ENCODE measurements around a stretch of chr12.

DNA sequence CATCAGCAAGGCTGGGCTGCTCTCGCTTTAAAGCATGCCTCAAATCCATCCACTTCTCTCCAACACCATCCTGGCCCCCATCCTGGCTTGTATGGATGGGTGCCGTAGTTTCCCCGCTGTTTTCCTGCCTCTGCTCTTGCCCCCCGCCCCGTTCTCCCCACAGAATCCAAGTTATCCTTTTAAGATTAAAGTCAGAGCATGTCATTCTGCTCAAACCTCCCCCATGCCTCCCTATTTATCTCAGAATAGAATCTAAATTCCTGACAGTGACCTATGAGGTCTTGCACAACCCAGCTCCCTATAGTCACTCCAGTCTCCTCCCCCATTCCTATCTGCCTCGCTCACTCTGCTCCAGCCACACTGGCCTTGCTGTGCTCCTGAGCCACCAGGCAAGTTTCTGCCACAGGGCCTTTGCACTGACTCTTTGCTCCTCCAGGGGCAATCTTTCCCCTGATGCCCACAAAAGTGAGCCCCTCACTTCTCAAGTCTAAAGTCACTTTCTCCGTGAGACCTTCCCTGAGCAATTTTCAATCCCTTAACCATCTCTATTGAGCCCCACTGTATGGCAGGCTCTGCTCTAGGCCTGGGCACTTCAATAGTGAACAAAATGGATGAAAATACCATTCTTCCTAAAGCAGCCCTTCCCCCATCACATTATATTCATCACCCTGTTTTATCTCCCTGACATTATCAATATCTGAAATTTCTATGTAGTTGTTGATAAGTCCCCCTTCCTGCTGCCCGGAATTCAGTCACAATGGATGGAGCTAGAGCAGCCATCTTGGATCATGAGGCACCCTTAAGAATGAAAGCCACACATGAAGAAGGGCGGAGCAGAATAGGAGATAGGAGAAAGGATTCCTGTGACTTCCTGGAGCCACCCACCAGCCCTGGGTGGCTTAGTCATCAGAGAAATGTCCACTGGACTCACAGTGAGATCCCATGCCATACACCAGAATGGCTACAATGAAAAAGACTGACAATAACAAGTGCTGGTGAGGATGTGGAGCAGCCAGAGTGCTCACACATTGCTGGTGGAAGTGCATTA lies 34.1 kb downstream of the SCARB1 start:
- RAMPAGE, long total RNA, result no peak
- RRBS, result no CpG with 5 or more reads among the region's 9 CpGs
PRO-cap:
- standard, result no peak
- CoPRO, capped RNA only, 2 experiments, result no peak in any of the 2 experiments
- CoPRO, capped and uncapped RNA, 2 experiments, result no peak in any of the 2 experiments
- CoPRO, uncapped RNA only, 2 experiments, result no peak in any of the 2 experiments
CAGE:
- cytosol, long polyA plus RNA, result no peak
- long polyA plus RNA, result no peak
- nucleolus, long total RNA, result no peak
- nucleus, long polyA plus RNA, result no peak

- RAMPAGE, long total RNA, result no peak
- RRBS, result no CpG with 5 or more reads among the region's 26 CpGs
PRO-cap:
- standard, result bidirectional peak, plus-strand start at chr12:124869343, minus-strand start at chr12:124869213
- CoPRO, capped RNA only, 2 experiments, result peak in 1 of 2 experiments; most common plus-strand start chr12:124869337 (in 1); most common minus-strand start chr12:124869236 (in 1)
- CoPRO, capped and uncapped RNA, 2 experiments, result no peak in any of the 2 experiments
- CoPRO, uncapped RNA only, 2 experiments, result no peak in any of the 2 experiments
CAGE:
- cytosol, long polyA plus RNA, result no peak
- long polyA plus RNA, result no peak
- nucleolus, long total RNA, result no peak
- nucleus, long polyA plus RNA, result no peak
Measured at GRCh38 chr12:124868746-124869810, 5.4 kb upstream of the SCARB1 start.

DNA sequence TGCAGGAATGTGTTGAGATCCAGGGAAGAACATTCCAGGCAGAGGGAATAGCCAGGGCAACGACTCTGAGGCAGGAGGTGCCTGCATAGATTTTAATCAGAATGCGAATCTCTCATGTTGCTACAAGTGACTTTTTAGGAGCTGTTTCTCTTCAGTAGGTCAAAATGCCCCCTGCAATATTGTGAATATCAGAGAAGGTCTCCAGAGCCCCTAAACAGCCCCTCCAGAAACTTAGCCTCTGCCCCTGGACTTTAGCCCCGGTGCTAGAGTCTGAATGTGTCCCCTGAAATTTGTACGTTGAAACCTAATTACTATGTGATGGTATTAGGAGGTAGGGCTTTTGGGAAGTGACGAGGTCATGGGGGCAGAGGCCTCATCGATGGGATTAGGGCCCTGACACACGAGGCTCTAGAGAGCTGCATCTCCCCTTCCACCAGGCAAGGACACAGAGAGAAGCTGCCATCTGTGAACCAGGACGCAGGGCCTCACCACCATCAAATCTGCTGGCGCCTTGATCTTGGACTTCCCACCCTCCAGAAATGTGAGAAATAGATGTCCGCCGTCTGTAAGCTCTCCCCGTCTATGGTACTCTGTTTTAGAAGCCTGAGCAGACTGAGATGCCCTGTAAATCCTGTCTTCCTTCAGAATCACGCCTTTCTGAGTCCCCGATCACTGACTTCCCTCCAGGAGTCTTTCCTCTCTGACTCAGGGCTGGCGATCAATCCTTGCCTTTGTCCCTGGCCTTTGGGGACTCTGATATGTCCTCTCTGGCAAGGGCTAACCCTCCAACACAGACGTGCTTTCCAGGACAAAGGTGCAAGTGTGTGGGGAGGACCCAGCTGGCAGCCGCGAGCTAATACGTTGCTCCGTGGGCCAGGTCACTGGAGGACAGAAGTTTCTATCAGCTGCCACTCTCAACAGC lies 8.1 kb upstream of the SCARB1 start:
- RAMPAGE, long total RNA, result no peak
- RRBS, result no CpG with 5 or more reads among the region's 20 CpGs
PRO-cap:
- standard, result no peak
- CoPRO, capped RNA only, 2 experiments, result no peak in any of the 2 experiments
- CoPRO, capped and uncapped RNA, 2 experiments, result no peak in any of the 2 experiments
- CoPRO, uncapped RNA only, 2 experiments, result no peak in any of the 2 experiments
CAGE:
- cytosol, long polyA plus RNA, result no peak
- long polyA plus RNA, result no peak
- nucleolus, long total RNA, result no peak
- nucleus, long polyA plus RNA, result no peak

DNA sequence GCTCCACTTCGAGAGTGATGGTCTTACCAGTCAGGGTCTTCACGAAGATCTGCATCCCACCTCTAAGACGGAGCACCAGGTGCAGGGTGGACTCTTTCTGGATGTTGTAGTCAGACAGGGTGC lies 2.2 kb downstream of the UBC start:
- RAMPAGE, long total RNA, result no peak
- RRBS, result no CpG with 5 or more reads among the region's 3 CpGs
PRO-cap:
- standard, result no peak
- CoPRO, capped RNA only, 2 experiments, result no peak in any of the 2 experiments
- CoPRO, capped and uncapped RNA, 2 experiments, result no peak in any of the 2 experiments
- CoPRO, uncapped RNA only, 2 experiments, result no peak in any of the 2 experiments
CAGE:
- cytosol, long polyA plus RNA, result no peak
- long polyA plus RNA, result no peak
- nucleolus, long total RNA, result no peak
- nucleus, long polyA plus RNA, result no peak

- RAMPAGE, long total RNA, result no peak
- RRBS, result no CpG with 5 or more reads among the region's 8 CpGs
PRO-cap:
- standard, result bidirectional peak, plus-strand start at chr12:124938702, minus-strand start at chr12:124938659
- CoPRO, capped RNA only, 2 experiments, result no peak in any of the 2 experiments
- CoPRO, capped and uncapped RNA, 2 experiments, result no peak in any of the 2 experiments
- CoPRO, uncapped RNA only, 2 experiments, result no peak in any of the 2 experiments
CAGE:
- cytosol, long polyA plus RNA, result no peak
- long polyA plus RNA, result no peak
- nucleolus, long total RNA, result no peak
- nucleus, long polyA plus RNA, result no peak
Measured at GRCh38 chr12:124938399-124939047, 24.1 kb upstream of the UBC start.

- RAMPAGE, long total RNA, result no peak
- RRBS, result no CpG with 5 or more reads among the region's 12 CpGs
PRO-cap:
- standard, result no peak
- CoPRO, capped RNA only, 2 experiments, result no peak in any of the 2 experiments
- CoPRO, capped and uncapped RNA, 2 experiments, result no peak in any of the 2 experiments
- CoPRO, uncapped RNA only, 2 experiments, result no peak in any of the 2 experiments
CAGE:
- cytosol, long polyA plus RNA, result no peak
- long polyA plus RNA, result no peak
- nucleolus, long total RNA, result no peak
- nucleus, long polyA plus RNA, result no peak
Measured at GRCh38 chr12:125079670-125080408, 14.6 kb downstream of the AACS start.

- RAMPAGE, long total RNA, result no peak
- RRBS, result no CpG with 5 or more reads among the region's 13 CpGs
PRO-cap:
- standard, result no peak
- CoPRO, capped RNA only, 2 experiments, result no peak in any of the 2 experiments
- CoPRO, capped and uncapped RNA, 2 experiments, result no peak in any of the 2 experiments
- CoPRO, uncapped RNA only, 2 experiments, result no peak in any of the 2 experiments
CAGE:
- cytosol, long polyA plus RNA, result no peak
- long polyA plus RNA, result no peak
- nucleolus, long total RNA, result no peak
- nucleus, long polyA plus RNA, result no peak
Measured at GRCh38 chr12:125110585-125111313, 45.5 kb downstream of the AACS start.

DNA sequence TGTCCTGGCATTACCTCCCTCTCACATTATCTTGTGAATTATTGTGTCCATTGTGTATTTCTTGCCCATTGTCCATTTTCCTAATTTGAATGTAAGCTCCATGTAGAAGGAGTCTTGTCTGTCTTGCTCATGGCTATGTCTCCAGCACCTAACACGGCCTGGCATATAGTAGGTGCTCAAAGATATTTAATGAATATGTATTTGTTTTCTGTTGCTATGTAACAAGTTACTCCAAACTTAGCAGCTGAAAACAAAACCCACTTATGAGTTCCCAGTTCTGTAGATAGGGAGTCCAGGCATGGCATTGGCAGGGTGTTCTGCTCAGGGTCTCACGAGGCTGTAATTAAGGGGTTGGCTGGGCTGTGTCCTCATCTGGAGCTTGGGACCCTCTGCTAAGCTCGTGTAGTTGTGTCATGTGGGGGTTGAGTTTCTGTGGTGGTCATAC lies 15.0 kb upstream of the TMEM132B start:
- RAMPAGE, long total RNA, result no peak
- RRBS, result no CpG with 5 or more reads among the region's 3 CpGs
PRO-cap:
- standard, result no peak
- CoPRO, capped RNA only, 2 experiments, result no peak in any of the 2 experiments
- CoPRO, capped and uncapped RNA, 2 experiments, result no peak in any of the 2 experiments
- CoPRO, uncapped RNA only, 2 experiments, result no peak in any of the 2 experiments
CAGE:
- cytosol, long polyA plus RNA, result no peak
- long polyA plus RNA, result no peak
- nucleolus, long total RNA, result no peak
- nucleus, long polyA plus RNA, result no peak

- RAMPAGE, long total RNA, result no peak
- RRBS, result 2% methylated on average over 6 of the region's 49 CpGs
PRO-cap:
- standard, result bidirectional peak, plus-strand start at chr12:125861871, minus-strand start at chr12:125861765
- CoPRO, capped RNA only, 2 experiments, result no peak in any of the 2 experiments
- CoPRO, capped and uncapped RNA, 2 experiments, result no peak in any of the 2 experiments
- CoPRO, uncapped RNA only, 2 experiments, result no peak in any of the 2 experiments
CAGE:
- cytosol, long polyA plus RNA, result no peak
- long polyA plus RNA, result no peak
- nucleolus, long total RNA, result no peak
- nucleus, long polyA plus RNA, result no peak
Measured at GRCh38 chr12:125861514-125862203, 675.5 kb downstream of the TMEM132B start.

DNA sequence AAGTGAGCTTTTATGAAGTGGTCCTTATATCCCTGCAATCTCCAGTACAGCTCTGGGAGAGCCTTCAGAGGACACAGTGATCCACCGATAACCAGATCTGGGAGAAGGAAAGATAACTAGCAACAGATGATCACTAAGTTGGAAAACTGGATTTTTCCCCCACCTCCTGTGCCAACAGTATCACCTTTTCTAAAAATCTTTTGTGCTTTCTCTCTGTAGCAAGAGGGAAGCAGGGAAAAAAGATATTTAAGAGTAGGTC lies 1390.5 kb upstream of the TMEM132C start:
- RAMPAGE, long total RNA, result no peak
- RRBS, result no CpG with 5 or more reads among the region's 1 CpG
PRO-cap:
- standard, result unidirectional peak, minus-strand start at position 90 of the sequence
- CoPRO, capped RNA only, 2 experiments, result no peak in any of the 2 experiments
- CoPRO, capped and uncapped RNA, 2 experiments, result no peak in any of the 2 experiments
- CoPRO, uncapped RNA only, 2 experiments, result no peak in any of the 2 experiments
CAGE:
- cytosol, long polyA plus RNA, result no peak
- long polyA plus RNA, result no peak
- nucleolus, long total RNA, result no peak
- nucleus, long polyA plus RNA, result no peak

- RAMPAGE, long total RNA, result no peak
- RRBS, result no CpG with 5 or more reads among the region's 4 CpGs
PRO-cap:
- standard, result bidirectional peak, plus-strand start at chr12:127083574, minus-strand start at chr12:127083457
- CoPRO, capped RNA only, 2 experiments, result no peak in any of the 2 experiments
- CoPRO, capped and uncapped RNA, 2 experiments, result no peak in any of the 2 experiments
- CoPRO, uncapped RNA only, 2 experiments, result no peak in any of the 2 experiments
CAGE:
- cytosol, long polyA plus RNA, result no peak
- long polyA plus RNA, result no peak
- nucleolus, long total RNA, result no peak
- nucleus, long polyA plus RNA, result no peak
Measured at GRCh38 chr12:127083212-127083751, 1183.7 kb upstream of the TMEM132C start.

GRCh38 chr12:128861320-128861777 lies 8.1 kb downstream of the GLT1D1 start:
- RAMPAGE, long total RNA, result no peak
- RRBS, result no CpG with 5 or more reads among the region's 10 CpGs
PRO-cap:
- standard, result no peak
- CoPRO, capped RNA only, 2 experiments, result no peak in any of the 2 experiments
- CoPRO, capped and uncapped RNA, 2 experiments, result no peak in any of the 2 experiments
- CoPRO, uncapped RNA only, 2 experiments, result no peak in any of the 2 experiments
CAGE:
- cytosol, long polyA plus RNA, result no peak
- long polyA plus RNA, result no peak
- nucleolus, long total RNA, result no peak
- nucleus, long polyA plus RNA, result no peak

DNA sequence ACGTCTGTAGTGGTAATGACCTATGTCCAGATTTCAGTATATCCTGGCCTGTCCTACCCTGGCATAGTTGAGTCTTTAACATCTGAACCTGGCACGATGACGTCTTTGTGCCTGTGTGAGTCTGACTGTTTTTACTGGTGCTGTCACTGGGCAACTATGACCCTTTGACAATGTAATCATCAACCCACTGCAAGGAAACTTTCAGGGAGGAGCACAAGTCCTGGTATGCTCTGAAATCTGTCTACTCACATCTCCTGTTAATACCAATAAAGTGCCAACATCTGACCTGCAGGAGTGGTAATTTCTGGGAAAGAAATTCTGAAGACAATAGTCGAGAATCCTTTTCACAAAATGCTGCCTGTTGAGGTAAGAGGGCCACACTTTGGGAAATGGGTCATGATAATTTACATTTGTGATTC lies 524.3 kb downstream of the TMEM132D start:
- RAMPAGE, long total RNA, result no peak
- RRBS, result no CpG with 5 or more reads among the region's 4 CpGs
PRO-cap:
- standard, result no peak
- CoPRO, capped RNA only, 2 experiments, result no peak in any of the 2 experiments
- CoPRO, capped and uncapped RNA, 2 experiments, result no peak in any of the 2 experiments
- CoPRO, uncapped RNA only, 2 experiments, result no peak in any of the 2 experiments
CAGE:
- cytosol, long polyA plus RNA, result no peak
- long polyA plus RNA, result no peak
- nucleolus, long total RNA, result no peak
- nucleus, long polyA plus RNA, result no peak

- RAMPAGE, long total RNA, result no peak
- RRBS, result no CpG with 5 or more reads among the region's 3 CpGs
PRO-cap:
- standard, result no peak
- CoPRO, capped RNA only, 2 experiments, result no peak in any of the 2 experiments
- CoPRO, capped and uncapped RNA, 2 experiments, result no peak in any of the 2 experiments
- CoPRO, uncapped RNA only, 2 experiments, result no peak in any of the 2 experiments
CAGE:
- cytosol, long polyA plus RNA, result no peak
- long polyA plus RNA, result no peak
- nucleolus, long total RNA, result no peak
- nucleus, long polyA plus RNA, result no peak
Measured at GRCh38 chr12:129381775-129382084, 522.1 kb downstream of the TMEM132D start.

DNA sequence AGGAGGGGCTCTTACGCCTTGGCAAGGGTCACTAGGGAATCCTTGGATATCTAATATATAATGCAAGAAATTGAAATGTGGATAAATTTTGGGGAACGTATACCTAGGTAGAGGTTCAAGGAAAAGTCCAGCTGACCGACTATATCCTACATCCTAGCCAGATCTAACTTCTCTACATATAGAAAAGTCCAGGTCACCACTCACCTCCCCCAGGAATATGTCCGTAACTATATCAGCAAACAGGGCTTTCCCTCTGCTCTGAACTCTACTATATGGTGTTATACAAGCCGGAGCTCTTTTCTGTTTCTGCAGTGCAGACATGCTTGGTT lies 281.5 kb downstream of the TMEM132D start:
- RAMPAGE, long total RNA, result no peak
- RRBS, result no CpG with 5 or more reads among the region's 5 CpGs
PRO-cap:
- standard, result no peak
- CoPRO, capped RNA only, 2 experiments, result no peak in any of the 2 experiments
- CoPRO, capped and uncapped RNA, 2 experiments, result no peak in any of the 2 experiments
- CoPRO, uncapped RNA only, 2 experiments, result no peak in any of the 2 experiments
CAGE:
- cytosol, long polyA plus RNA, result no peak
- long polyA plus RNA, result no peak
- nucleolus, long total RNA, result no peak
- nucleus, long polyA plus RNA, result no peak

DNA sequence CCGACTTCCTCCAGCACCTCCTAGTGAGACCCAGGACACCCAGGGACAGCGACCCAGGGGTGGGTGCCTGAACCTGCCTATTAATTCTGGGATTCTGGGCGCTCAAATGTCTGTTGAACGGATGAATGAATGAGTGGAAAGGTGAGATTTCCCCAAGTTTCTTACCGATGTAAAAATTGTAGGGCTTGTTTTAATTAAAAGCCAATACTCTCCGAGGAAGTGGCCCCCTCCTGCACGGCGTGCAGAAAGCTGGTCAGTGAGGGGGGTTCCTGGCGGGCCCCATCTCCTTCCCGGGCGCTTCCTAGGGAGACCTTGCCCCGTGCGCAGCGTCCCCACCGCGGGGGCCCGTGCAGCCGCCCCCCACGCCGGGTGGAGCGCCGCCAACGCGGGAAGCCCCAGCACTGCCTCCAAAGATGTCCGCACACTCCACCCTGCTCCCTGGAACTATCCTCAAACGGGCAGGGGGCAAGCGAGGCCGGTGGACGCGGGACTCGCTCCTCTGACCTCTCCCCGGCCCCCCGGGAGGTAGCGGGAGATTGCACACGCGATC lies 1.7 kb upstream of the FZD10 start:
- RAMPAGE, long total RNA, result no peak
- RRBS, result 4% methylated on average over 14 of the region's 36 CpGs
PRO-cap:
- standard, result no peak
- CoPRO, capped RNA only, 2 experiments, result no peak in any of the 2 experiments
- CoPRO, capped and uncapped RNA, 2 experiments, result no peak in any of the 2 experiments
- CoPRO, uncapped RNA only, 2 experiments, result no peak in any of the 2 experiments
CAGE:
- cytosol, long polyA plus RNA, result no peak
- long polyA plus RNA, result no peak
- nucleolus, long total RNA, result no peak
- nucleus, long polyA plus RNA, result no peak

DNA sequence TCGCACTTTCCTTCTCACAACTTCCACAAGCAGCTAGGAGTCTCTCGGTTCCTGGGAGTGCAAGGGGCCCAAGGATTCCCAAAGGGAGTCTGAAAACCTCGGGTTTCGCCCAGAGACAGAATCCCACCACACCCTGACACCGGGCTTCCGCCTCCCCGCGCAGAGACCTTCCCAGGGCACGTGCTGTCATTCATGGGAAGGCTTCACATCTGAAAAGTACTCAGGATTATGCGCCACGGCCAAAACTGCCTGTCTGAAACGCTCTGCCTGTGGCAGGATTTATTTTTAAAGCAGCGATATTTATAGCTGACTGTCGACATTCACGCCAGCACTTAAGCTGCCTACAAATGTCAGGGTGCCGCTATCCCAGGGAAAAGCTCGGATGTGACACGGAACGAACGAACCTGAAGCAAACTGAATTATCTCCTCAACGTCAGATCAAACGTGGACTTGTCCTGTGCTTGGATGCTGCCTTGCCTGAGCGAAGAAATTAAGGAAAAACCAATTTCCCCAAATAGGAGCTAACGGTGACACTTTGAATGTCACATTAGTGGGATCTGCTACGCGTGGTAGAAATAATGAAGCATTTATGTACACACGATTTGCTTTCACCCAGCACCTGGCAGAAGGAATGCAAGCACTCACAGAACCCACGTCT lies 154.0 kb downstream of the PIWIL1 start:
- RAMPAGE, long total RNA, result no peak
- RRBS, result no CpG with 5 or more reads among the region's 28 CpGs
PRO-cap:
- standard, result no peak
- CoPRO, capped RNA only, 2 experiments, result no peak in any of the 2 experiments
- CoPRO, capped and uncapped RNA, 2 experiments, result no peak in any of the 2 experiments
- CoPRO, uncapped RNA only, 2 experiments, result no peak in any of the 2 experiments
CAGE:
- cytosol, long polyA plus RNA, result no peak
- long polyA plus RNA, result no peak
- nucleolus, long total RNA, result no peak
- nucleus, long polyA plus RNA, result no peak

DNA sequence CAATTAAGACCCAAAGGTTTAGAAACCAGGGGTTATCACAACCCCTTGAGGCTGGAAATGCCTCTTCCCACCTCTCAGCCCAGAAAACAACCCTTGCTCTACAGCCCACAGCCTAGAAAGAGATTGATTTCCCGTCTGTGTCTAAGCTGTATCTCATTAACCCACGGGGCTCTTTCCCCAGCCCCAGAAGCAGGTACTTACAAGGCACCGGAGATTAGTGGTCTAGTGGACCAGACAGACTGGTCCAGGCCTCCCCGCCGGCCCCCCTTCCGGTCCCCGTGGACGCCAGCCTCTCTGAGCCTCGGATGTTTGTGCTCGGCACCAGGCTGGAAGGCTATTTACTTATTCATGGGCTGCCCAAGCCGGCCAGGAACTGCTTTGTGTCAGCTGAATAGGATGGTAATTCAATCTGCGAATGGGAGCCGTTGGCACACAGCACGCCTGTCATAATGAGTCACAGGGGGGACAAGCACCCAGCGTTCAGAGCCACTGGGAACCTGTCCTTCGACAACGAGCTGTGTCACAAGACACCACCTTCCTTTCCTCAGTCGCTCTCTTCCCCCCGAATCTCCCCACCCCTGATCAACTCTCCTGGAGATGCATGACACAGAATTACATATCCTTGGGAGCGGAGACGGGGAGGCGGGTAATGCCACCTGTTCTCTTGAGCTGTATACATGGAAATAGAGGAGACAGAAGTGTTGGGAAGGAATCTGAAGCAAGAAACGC lies 82.3 kb downstream of the RIMBP2 start:
- RAMPAGE, long total RNA, result no peak
- RRBS, result 0% methylated on average over 1 of the region's 23 CpGs
PRO-cap:
- standard, result no peak
- CoPRO, capped RNA only, 2 experiments, result no peak in any of the 2 experiments
- CoPRO, capped and uncapped RNA, 2 experiments, result no peak in any of the 2 experiments
- CoPRO, uncapped RNA only, 2 experiments, result no peak in any of the 2 experiments
CAGE:
- cytosol, long polyA plus RNA, result no peak
- long polyA plus RNA, result no peak
- nucleolus, long total RNA, result no peak
- nucleus, long polyA plus RNA, result no peak